Subcutaneous adipose tissue (tissue), 3 donors: ENCODE results near the genes CLIC4, TMEM50A, PDIK1L, FAM110D and CEP85.

- PRO-cap = unidirectional peak, plus-strand start at chr1:24724756
- RAMPAGE, long total RNA, 3 experiments = no peak in any of the 3 experiments
These were observed 20.6 kb upstream of the CLIC4 start for GRCh38 chr1:24724526-24725186.

- PRO-cap = bidirectional peak, plus-strand start at chr1:24745017, minus-strand start at chr1:24744937; bidirectional peak, plus-strand start at chr1:24745447, minus-strand start at chr1:24745036
- RAMPAGE, long total RNA, 3 experiments = start-site peak on the plus strand in 3 of 3 experiments, at chr1:24745331-24745518 at its widest, 1,073 to 1,622 reads per replicate
These were observed at the start of gene CLIC4 for GRCh38 chr1:24744650-24745684. Gene CLIC4, plus strand, starts transcription at chr1:24745447.

- PRO-cap = no peak
- RAMPAGE, long total RNA, 3 experiments = no peak in any of the 3 experiments
These were observed 17.5 kb downstream of the RUNX3 start for GRCh38 chr1:24912150-24913338.

DNA sequence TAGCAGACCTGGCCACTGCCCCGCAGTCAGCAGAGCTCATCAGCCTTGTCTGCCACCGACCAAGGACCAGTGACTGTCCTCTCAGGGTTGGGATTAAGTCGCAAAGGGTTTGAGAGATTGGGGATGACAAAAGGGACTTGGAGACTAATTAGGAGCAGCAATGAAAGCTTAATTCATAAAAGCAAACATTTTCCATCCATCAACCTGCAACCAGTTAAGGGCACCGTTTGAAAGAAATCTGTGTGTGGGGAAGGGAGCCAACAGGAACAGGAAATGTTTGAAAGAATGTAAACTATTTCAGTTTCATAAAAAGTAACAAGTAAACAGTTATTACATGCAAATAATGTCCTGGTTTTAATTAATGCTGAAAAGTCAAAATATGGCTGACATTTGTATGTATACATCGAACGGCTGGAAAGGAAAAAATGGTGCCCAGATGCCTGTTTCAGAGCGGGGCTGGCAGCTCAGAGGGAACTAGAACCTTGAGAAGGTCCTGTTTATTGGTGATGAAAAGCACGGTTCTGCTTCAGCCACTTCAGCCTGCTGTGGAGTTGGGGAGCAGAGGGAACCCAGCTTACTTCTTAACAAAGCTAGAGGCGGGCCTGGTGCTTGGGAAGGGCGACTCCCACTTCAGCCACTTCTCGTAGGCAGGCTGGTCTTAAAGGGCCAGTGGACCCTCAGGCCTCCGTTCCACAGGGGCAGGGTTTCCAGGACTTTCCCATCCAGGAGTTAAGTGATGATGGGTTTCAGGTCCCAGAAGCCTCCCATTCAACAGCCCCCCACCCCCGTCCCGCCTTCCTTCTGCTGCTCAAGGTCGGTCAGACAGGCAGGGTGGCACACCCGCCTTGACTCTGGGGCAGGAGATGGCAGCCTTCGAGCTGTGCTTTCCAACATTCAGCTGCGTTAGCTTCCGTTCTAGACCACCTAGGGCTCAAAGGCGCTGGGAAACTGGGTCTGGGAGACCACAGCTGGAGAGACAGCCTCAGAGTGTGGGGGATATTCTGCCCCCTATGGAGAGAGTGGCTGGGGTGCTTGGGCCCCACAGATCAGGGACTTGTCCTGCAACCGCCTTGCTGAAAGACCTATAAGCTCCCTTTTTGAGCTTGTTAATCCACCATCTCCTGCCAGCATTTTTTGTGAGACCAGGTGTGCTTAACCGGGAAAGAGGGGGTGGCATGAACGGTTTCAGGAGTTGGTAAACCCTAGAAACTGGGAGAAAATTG is 3.5 kb downstream of the RUNX3 start:
- PRO-cap = no peak
- RAMPAGE, long total RNA, 3 experiments = no peak in any of the 3 experiments

DNA sequence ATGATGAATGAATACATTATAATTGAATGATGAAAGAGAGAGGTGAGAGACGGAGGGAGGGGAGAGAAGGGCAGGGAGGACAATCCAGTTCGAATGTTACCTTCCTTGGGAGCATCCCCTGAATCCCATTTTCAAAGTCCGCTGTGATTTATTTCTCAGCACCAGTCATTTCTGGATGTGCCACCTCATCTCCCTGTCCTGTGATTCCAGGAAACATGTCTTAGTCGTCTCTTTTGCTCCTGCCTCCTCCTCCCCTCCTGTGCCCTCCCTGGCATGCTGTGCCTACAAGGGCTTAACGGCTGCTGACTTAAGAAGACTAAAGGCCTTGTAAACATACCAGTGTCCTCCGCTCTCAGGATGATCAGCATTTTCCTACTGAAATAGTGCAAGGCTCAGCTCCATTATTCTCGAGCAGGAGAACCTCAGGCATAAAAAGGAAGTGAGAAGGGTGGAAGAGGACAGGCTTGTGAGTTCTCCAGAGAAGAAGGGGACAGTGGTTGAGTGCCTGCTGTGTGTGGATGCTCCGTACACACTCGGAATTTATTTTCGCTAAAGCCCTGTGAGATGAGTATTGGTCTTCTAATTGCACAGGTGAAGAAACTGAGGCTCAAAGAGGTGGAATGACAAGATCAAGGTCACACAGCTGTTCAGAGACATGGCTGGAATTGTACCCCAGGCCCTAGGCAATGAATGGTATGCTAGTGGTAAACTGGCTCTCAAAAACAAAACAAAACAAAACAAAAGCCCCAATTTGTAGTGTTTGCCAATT is 61.7 kb upstream of the RUNX3 start:
- PRO-cap = no peak
- RAMPAGE, long total RNA, 3 experiments = no peak in any of the 3 experiments

GRCh38 chr1:25029402-25029696 is 99.3 kb upstream of the RUNX3 start:
- PRO-cap = no peak
- RAMPAGE, long total RNA, 3 experiments = no peak in any of the 3 experiments

- PRO-cap = no peak
- RAMPAGE, long total RNA, 3 experiments = no peak in any of the 3 experiments
These were observed 86.5 kb downstream of the SYF2 start for GRCh38 chr1:25145707-25146251.

- PRO-cap = unidirectional peak, plus-strand start at chr1:25246744; bidirectional peak, plus-strand start at chr1:25247139, minus-strand start at chr1:25246951
- RAMPAGE, long total RNA, 3 experiments = start-site peak on the minus strand in 1 of 3 experiments, at chr1:25246719-25246752 at its widest, 36 reads per replicate
These were observed 631 bp downstream of the RSRP1 start for GRCh38 chr1:25246392-25247254.

- PRO-cap = no peak
- RAMPAGE, long total RNA, 3 experiments = no peak in any of the 3 experiments
These were observed 5.8 kb upstream of the RHD start for GRCh38 chr1:25266417-25266966.

- PRO-cap = unidirectional peak, plus-strand start at chr1:25338308; unidirectional peak, plus-strand start at chr1:25338384; unidirectional peak, plus-strand start at chr1:25338509
- RAMPAGE, long total RNA, 3 experiments = start-site peak on the plus strand in 3 of 3 experiments, at chr1:25338296-25338479 at its widest, 833 to 1,592 reads per replicate
These were observed at the start of gene TMEM50A for GRCh38 chr1:25337655-25338743. Gene TMEM50A, plus strand, starts transcription at chr1:25338334.

DNA sequence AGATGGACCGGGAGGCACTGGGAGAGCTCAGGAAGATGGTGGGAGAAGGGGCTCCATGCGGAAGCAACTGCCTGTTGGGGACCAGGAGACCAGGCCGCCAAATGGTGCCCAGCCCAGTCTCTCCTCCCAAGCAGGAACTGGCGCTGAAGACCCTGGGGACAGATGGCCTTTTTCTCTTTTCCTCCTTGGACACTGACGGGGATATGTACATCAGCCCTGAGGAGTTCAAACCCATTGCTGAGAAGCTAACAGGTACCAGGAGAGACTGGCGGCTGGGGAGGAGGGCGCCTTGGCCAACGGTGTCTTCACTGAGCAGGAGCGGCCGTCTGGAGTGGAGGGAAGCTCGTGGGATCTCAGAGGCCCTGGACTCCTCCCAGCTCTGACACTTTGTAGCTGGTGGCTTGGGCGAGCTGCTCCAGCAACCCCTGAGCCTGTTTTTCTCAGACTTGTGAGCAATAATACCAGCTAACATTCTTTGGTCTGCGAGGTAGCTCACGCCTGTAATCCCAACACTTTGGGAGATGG is 978 bp downstream of the SELENON start:
- PRO-cap = no peak
- RAMPAGE, long total RNA, 3 experiments = start-site peak on the plus strand in 1 of 3 experiments, centred at position 113 of the sequence, 8 reads per replicate

GRCh38 chr1:25905328-25906342 is 584 bp downstream of the STMN1 start:
- PRO-cap = no peak
- RAMPAGE, long total RNA, 3 experiments = no peak in any of the 3 experiments

GRCh38 chr1:25906740-25907467 is 685 bp upstream of the STMN1 start:
- PRO-cap = no peak
- RAMPAGE, long total RNA, 3 experiments = no peak in any of the 3 experiments

DNA sequence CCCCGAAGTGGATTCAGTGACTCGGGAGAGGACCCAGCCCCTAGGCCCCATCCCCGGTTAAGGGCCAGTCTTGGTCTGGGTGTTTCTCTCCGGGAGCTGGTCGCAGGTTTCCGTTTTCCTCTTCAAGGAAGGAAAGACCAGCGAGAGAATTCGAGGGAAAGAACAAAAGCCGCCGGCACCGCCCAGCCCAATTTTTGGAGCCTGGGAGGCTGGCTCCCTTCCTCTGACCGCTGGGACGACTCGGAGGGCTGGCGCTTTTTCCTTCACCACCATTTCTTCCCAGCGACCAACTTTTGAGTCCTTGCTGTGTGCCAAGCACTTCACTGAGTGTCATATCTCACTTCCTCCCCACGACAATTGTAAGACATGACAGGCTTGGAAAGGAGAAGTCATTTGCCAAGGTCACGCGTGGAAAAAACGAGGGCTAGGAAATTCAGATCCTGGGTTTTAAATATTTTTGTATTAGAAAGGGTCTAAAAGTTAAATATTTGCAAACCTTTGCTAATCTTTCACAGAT is 17.0 kb upstream of the STMN1 start:
- PRO-cap = bidirectional peak, plus-strand start at position 345 of the sequence, minus-strand start at position 332 of the sequence
- RAMPAGE, long total RNA, 3 experiments = no peak in any of the 3 experiments

DNA sequence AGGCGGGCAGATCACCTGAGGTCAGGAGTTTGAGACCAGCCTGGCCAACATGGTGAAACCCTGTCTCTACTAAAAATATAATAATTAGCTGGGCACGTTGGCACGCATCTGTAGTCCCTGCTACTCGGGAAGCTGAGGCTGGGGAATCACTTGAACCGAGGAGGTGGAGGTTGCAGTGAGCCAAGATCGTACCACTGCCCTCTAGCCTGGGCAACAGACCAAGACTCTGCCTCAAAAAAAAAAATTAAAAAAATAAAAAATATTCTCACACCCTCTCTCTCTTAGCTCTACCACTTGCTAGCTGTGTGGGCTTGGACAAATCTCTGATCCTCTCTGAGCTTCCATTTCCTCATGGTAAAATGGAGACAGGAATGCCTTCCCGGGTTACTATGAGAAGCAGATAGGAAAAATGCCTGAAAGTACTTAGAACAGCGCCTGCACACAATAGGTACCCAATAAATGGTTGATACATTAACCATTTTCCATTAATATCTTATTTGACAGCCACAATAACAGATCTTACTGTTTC is 3.2 kb downstream of the TRIM63 start:
- PRO-cap = no peak
- RAMPAGE, long total RNA, 3 experiments = no peak in any of the 3 experiments

DNA sequence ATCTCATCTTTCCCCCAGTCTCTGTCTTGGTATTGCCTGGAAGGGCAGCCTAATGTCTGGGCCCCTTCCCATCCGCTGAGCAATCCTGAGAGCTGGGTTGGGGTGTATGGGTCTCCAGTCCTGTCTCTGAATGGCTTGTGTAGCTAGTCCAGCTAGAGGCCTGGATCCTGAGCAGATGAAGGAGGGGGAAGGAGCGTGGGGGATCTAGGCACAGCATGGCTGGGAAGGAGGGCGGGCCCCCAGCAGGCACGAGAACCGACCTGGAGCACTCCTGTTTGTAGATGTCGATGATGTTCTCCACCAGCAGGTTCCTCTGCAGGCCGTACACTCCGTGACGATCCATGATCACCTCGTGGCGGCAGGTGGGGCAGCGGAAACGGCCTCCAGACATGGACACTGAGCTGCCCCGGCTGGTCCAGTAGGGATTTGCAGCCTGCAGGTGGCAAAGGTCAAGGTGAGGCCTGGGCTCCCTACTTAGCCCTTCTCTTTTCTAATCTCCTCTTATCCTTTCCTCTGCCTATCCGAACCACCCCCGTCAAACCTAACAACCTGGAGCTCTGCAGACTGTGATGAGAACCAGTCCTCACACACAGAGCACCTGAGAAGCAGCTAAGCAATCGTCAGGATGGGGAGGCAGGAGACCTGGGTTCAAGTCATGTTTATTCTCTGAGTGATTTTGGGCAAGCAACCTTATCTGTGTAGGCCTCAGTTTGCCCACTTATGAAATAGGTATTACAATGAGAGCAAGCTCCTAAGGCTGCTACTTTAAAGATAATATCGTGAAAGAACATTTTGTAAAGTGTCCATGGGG is 1.2 kb downstream of the TRIM63 start:
- PRO-cap = no peak
- RAMPAGE, long total RNA, 3 experiments = no peak in any of the 3 experiments

GRCh38 chr1:26111476-26111969 is at the start of gene PDIK1L:
Gene PDIK1L, plus strand, starts transcription at chr1:26111824.
- PRO-cap = bidirectional peak, plus-strand start at chr1:26111665, minus-strand start at chr1:26111601; bidirectional peak, plus-strand start at chr1:26111828, minus-strand start at chr1:26111719
- RAMPAGE, long total RNA, 3 experiments = start-site peak on the plus strand in 3 of 3 experiments, at chr1:26111812-26111846 at its widest, 46 to 85 reads per replicate

GRCh38 chr1:26158588-26159162 is at the start of gene FAM110D:
Gene FAM110D, plus strand, starts transcription at chr1:26159079.
- PRO-cap = unidirectional peak, plus-strand start at chr1:26159079
- RAMPAGE, long total RNA, 3 experiments = no peak in any of the 3 experiments

- PRO-cap = no peak
- RAMPAGE, long total RNA, 3 experiments = no peak in any of the 3 experiments
These were observed 4.3 kb downstream of the C1orf232 start for GRCh38 chr1:26164215-26165094.

GRCh38 chr1:26234095-26234874 is at the start of gene CEP85:
Gene CEP85, plus strand, starts transcription at chr1:26234200.
- PRO-cap = unidirectional peak, plus-strand start at chr1:26234214
- RAMPAGE, long total RNA, 3 experiments = start-site peak on the plus strand in 1 of 3 experiments, at chr1:26234144-26234252 at its widest, 59 reads per replicate